GM12878 (cell line): ENCODE measurements around the genes GIMAP7, GIMAP4, ABCB8 and ASIC3.

- RAMPAGE, long total RNA, result no peak
- RRBS, 2 experiments, result no CpG with 5 or more reads among the region's 18 CpGs
CAGE:
- cytosol, long polyA minus RNA, result start-site peak on the plus strand at chr7:150451628-150451634, 7 reads
- cytosol, long polyA plus RNA, result no peak
- long polyA plus RNA, result no peak
- nucleolus, long total RNA, result no peak
- nucleus, long polyA plus RNA, result no peak
- nucleus, long total RNA, result no peak
These were observed 888 bp downstream of the GIMAP8 start for GRCh38 chr7:150451177-150451858.

- RAMPAGE, long total RNA, result no peak
CAGE:
- cytosol, long polyA minus RNA, result no peak
- cytosol, long polyA plus RNA, result no peak
- long polyA plus RNA, result no peak
- nucleolus, long total RNA, result no peak
- nucleus, long polyA plus RNA, result no peak
- nucleus, long total RNA, result no peak
These were observed 12.0 kb upstream of the GIMAP7 start for GRCh38 chr7:150502578-150503067.

DNA sequence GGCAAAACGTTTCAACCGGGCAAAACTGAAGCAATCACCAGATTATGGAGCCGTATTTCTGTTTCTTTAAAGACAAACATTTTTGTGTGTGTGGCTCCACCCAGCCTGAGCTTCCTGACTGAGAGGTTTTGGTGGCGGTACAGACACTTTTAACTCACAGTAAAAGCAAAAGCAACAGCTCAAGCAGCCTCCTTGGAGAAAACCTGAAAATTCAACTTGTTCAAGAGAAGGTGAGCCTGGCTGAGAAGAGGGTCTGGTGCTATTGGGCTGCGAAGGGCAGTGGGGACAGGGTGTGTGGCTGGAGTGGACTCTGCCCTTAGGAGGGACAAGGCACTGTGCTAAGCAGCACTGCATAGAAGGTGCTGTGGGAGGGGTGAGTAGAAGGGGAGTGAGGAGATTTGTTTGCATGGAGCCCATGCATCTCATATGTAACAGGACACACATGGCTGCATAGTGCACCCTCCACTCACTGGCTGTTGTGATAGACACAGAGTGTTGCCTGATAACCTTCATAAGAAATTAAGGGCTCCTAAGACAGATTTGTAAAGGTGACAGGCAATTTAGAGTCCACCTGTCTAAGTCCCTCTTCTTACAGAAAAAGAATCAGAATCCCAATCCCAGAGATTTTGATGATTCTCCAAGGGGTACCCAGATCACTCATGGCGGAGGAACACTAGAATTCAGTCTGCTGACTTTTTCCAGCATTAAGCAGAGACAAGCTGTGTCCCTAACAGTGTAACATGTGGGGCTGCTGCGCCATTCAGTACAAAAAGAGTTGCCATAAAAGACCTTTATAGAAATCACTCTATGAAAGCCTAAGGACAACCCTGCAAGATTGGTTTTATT is at the start of gene GIMAP7:
TSS of gene GIMAP7 (plus strand) at position 157 of the 846 bp plus-strand sequence.
- RAMPAGE, long total RNA, result no peak
- RRBS, 2 experiments, result no CpG with 5 or more reads among the region's 7 CpGs
CAGE:
- cytosol, long polyA minus RNA, result start-site peak on the plus strand centred at position 157 of the sequence, 18 bp wide, 635 reads
- cytosol, long polyA plus RNA, result start-site peak on the plus strand centred at position 131 of the sequence, 58 bp wide, 403 and 343 reads in 2 replicates
- long polyA plus RNA, result start-site peak on the plus strand centred at position 136 of the sequence, 47 bp wide, 373 and 363 reads in 2 replicates
- nucleolus, long total RNA, result no peak
- nucleus, long polyA plus RNA, result start-site peak on the plus strand centred at position 150 of the sequence, 21 bp wide, 140 and 132 reads in 2 replicates
- nucleus, long total RNA, result no peak

GRCh38 chr7:150515562-150516347 is 1.1 kb downstream of the GIMAP7 start:
- RAMPAGE, long total RNA, result no peak
- RRBS, 2 experiments, result no CpG with 5 or more reads among the region's 11 CpGs
CAGE:
- cytosol, long polyA minus RNA, result no peak
- cytosol, long polyA plus RNA, result no peak
- long polyA plus RNA, result no peak
- nucleolus, long total RNA, result no peak
- nucleus, long polyA plus RNA, result no peak
- nucleus, long total RNA, result no peak

DNA sequence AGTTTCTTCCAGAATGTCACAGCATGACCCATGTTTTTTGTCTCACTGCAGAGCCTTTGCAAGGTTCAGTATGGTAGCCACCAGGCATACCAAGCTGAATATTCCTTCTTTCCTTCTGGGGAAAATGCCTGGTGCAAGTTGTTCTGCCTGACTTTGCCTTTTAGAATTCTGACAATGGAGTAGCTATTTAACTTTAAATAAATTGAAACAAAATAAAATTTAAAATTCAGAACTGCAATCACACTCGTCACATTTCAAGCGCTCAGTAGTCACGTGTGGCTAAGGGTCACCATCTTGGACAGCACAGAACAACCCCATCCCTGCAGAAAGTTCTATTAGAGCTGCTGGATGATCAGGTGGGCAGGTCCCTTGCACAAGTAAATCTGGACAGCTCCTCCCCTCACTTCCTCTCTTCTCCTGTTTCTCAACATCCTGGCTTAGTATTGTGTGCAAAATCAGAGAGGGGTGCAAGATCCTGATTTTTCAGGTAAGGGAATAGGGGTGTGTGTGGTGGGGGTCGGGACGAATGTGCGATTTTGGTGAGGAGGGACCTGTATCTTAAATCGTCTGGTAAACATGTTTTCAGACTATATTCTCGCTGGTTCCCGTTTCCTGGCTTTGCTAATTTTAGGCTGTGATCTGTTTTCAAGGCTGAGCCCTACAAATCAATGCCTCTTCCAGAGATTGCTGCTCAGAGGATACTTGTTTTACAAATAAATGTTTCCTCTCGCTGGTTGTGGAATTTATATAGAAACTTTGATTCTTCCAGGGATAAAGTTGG is at the start of gene GIMAP4:
TSS of gene GIMAP4 (plus strand) at position 440 of the 781 bp plus-strand sequence.
- RAMPAGE, long total RNA, result no peak
- RRBS, 2 experiments, result no CpG with 5 or more reads among the region's 10 CpGs
CAGE:
- cytosol, long polyA minus RNA, result no peak
- cytosol, long polyA plus RNA, result no peak
- long polyA plus RNA, result no peak
- nucleolus, long total RNA, result no peak
- nucleus, long polyA plus RNA, result no peak
- nucleus, long total RNA, result no peak

GRCh38 chr7:150585241-150585463 is 18.0 kb downstream of the GIMAP4 start:
- RAMPAGE, long total RNA, result no peak
- RRBS, 2 experiments, result no CpG with 5 or more reads among the region's 5 CpGs
CAGE:
- cytosol, long polyA minus RNA, result no peak
- cytosol, long polyA plus RNA, result no peak
- long polyA plus RNA, result no peak
- nucleolus, long total RNA, result no peak
- nucleus, long polyA plus RNA, result no peak
- nucleus, long total RNA, result no peak

DNA sequence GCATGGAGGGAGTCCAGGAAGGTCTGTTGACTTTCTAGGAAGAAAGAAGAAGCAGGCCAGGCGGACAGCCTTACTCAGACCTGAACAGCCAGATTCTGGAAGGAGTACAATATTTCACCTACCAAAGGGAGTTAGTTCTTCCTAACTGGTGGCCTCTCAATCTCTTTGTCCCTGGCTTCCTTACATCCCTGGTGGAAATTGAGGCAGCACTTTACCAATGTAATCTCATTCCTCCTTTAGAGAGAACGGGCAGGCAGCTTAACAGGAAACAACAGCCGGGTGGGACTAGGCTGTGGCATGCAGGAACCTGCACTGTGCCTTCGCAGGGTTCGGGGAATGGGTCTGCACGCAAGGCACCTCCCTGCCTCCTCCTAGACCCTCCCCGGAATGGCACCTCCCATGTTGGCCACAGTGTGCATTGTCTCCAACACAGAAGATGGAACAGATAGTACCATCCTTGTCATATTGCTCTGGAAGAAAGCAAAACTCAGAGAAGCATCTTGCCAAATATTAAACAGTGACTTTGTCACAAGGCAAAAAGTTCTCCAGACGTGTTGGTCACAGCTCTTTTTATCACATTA is 796 bp downstream of the GIMAP6 start:
- RAMPAGE, long total RNA, result no peak
- RRBS, 2 experiments, result 8% methylated on average over 2 of the region's 8 CpGs; no CpG with 5 or more reads in 1 of the 2 experiments
CAGE:
- cytosol, long polyA minus RNA, result no peak
- cytosol, long polyA plus RNA, result no peak
- long polyA plus RNA, result no peak
- nucleolus, long total RNA, result no peak
- nucleus, long polyA plus RNA, result start-site peak on the plus strand centred at position 426 of the sequence, 45 bp wide, 6 and 10 reads in 2 replicates
- nucleus, long total RNA, result no peak

GRCh38 chr7:150717603-150718467 is 1.4 kb downstream of the GIMAP1 start:
- RAMPAGE, long total RNA, result no peak
- RRBS, 2 experiments, result no CpG with 5 or more reads among the region's 4 CpGs
CAGE:
- cytosol, long polyA minus RNA, result no peak
- cytosol, long polyA plus RNA, result no peak
- long polyA plus RNA, result no peak
- nucleolus, long total RNA, result no peak
- nucleus, long polyA plus RNA, result no peak
- nucleus, long total RNA, result no peak

DNA sequence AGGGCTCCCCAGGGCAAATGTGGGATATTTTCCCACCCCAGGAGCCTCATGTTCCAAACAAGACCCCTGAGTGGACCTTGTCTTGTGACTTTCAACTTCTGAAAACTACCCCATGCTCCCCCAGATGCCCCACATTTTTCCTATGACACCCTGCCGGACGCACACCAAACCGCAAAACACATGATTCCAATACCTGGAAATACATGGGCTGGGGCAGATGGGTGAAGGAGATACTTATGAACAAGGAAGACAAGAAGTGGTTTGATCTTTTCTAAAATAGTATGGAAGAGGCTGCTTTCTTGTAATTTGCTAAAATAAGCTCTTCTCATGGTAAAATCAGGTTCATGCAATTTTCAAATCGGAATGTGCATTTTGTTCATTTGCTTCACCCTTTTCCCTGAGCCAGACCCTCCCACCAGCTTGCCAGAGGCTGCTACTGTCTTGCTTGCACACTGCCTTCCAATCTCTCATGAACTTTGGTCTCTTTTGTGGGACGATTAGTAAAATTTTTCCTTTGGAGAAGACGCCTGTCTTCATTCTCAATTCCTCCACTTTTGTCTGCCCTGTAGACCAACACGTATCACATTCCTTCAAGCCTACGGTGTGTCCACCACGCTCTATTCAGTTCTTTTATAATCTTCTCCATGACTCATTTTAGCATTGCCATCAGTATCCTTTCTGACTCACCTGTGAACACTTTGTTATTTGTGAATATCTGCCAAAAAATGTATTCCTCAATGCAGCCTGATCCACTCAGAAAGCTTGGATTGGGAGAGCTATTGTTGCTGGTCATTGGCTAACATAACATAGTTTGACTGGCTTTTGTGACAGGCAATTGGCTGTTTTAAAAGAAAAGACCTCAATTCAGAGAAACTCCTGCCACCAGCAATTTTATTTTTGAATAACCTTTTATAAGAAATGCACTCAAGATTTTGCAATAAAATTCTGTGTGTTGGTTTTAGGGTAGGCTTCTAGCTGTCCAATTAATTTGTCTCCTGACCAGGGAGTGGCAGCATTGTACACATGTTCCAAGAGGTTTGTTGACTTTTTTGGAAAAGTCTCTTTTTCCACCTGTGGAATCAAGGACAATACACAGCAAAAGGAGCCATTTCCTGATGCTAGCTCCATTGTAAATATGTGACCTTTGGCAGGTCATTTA is 1.4 kb downstream of the GIMAP5 start:
- RAMPAGE, long total RNA, result no peak
- RRBS, 2 experiments, result no CpG with 5 or more reads among the region's 9 CpGs
CAGE:
- cytosol, long polyA minus RNA, result no peak
- cytosol, long polyA plus RNA, result no peak
- long polyA plus RNA, result no peak
- nucleolus, long total RNA, result no peak
- nucleus, long polyA plus RNA, result no peak
- nucleus, long total RNA, result no peak

DNA sequence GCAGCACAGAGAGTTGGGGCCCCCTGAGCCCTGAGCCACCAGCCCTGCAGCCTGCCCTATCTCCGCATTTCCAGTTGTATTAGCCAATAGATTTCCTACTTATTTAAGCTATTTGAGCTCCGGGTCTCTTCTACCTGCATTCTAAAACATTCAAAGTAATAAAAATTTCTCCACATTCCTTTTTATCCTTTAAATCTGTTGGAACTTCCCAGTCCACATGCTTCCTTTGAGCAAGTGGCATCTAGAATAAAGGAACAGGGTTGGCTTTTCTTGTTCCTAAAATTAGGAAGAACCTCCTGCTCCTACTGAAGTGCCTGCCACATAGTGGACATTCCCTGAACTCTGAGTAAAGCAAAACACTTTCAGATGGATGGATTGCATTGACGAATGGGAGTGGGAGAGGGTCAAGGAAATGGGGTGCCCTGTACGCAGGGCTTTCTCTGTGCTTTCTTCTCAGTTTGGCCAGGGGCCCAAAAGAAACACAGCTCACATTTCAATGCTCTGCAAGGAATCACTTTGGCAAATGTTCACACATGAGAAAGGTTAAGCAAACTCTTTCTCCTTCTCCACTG is 6.3 kb downstream of the GIMAP5 start:
- RAMPAGE, long total RNA, result no peak
- RRBS, 2 experiments, result no CpG with 5 or more reads among the region's 4 CpGs
CAGE:
- cytosol, long polyA minus RNA, result no peak
- cytosol, long polyA plus RNA, result no peak
- long polyA plus RNA, result no peak
- nucleolus, long total RNA, result no peak
- nucleus, long polyA plus RNA, result no peak
- nucleus, long total RNA, result no peak

DNA sequence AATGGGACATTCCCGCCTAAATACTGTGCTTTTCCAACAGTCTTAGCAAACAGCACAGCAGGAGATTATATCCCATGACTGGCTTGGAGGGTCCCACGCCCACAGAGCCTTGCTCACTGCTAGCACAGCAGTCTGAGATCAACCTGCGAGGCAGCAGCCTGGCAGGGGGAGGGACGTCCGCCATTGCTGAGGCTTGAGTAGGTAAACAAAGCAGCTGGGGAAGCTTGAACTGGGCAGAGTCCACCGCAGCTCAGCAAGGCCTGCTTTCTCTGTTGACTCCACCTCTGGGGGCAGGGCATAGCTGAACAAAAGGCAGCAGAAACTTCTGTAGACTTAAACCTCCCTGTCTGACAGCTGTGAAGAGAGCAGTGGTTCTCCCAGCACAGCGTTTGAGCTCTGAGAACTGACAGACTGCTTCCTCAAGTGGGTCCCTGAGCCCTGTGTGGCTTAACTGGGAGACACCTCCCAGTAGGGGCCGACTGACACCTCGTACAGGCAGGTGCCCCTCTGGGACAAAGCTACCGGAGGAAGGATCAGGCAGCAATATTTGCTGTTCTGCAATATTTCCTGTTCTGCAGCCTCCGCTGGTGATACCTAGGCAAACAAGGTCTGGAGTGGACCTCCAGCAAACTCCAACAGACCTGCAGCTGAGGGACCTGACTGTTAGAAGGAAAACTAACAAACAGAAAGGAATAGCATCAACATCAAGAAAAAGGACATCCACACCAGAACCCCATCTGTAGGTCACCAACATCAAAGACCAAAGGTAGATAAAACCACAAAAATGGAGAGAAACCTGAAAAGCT is 7.4 kb downstream of the TMEM176A start:
- RAMPAGE, long total RNA, result no peak
- RRBS, 2 experiments, result no CpG with 5 or more reads among the region's 11 CpGs
CAGE:
- cytosol, long polyA minus RNA, result no peak
- cytosol, long polyA plus RNA, result no peak
- long polyA plus RNA, result no peak
- nucleolus, long total RNA, result no peak
- nucleus, long polyA plus RNA, result no peak
- nucleus, long total RNA, result no peak

DNA sequence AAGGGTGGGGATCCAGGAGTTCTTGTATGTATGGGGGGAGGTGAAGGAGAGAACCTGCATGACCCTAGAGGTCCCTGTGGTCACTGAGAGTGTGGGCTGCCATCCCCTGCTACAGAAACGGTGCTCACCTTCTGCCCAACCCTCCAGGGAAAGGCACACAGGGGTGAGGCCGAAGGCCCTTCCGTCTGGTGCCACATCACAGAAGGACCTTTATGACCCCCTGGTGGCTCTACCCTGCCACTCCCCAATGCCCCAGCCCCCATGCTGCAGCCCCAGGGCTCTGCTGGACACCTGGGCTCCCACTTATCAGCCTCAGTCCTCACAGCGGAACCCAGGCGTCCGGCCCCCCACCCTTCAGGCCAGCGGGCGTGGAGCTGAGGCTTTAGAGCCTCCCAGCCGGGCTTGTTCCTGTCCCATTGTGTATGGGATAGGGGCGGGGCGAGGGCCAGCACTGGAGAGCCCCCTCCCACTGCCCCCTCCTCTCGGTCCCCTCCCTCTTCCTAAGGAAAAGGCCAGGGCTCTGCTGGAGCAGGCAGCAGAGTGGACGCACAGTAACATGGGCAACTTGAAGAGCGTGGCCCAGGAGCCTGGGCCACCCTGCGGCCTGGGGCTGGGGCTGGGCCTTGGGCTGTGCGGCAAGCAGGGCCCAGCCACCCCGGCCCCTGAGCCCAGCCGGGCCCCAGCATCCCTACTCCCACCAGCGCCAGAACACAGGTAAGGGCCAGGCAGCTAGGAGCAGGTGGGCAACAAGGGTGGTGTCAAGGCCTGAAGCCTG is 2.6 kb downstream of the NOS3 start:
- RAMPAGE, long total RNA, result no peak
- RRBS, 2 experiments, result 76 to 77% methylated on average over 4 of the region's 19 CpGs
CAGE:
- cytosol, long polyA minus RNA, result no peak
- cytosol, long polyA plus RNA, result no peak
- long polyA plus RNA, result no peak
- nucleolus, long total RNA, result no peak
- nucleus, long polyA plus RNA, result no peak
- nucleus, long total RNA, result no peak

GRCh38 chr7:151009687-151010185 is 14.6 kb downstream of the ATG9B start:
- RAMPAGE, long total RNA, result no peak
- RRBS, 2 experiments, result 11% methylated on average over 1 of the region's 12 CpGs; no CpG with 5 or more reads in 1 of the 2 experiments
CAGE:
- cytosol, long polyA minus RNA, result no peak
- cytosol, long polyA plus RNA, result no peak
- long polyA plus RNA, result no peak
- nucleolus, long total RNA, result no peak
- nucleus, long polyA plus RNA, result no peak
- nucleus, long total RNA, result no peak

DNA sequence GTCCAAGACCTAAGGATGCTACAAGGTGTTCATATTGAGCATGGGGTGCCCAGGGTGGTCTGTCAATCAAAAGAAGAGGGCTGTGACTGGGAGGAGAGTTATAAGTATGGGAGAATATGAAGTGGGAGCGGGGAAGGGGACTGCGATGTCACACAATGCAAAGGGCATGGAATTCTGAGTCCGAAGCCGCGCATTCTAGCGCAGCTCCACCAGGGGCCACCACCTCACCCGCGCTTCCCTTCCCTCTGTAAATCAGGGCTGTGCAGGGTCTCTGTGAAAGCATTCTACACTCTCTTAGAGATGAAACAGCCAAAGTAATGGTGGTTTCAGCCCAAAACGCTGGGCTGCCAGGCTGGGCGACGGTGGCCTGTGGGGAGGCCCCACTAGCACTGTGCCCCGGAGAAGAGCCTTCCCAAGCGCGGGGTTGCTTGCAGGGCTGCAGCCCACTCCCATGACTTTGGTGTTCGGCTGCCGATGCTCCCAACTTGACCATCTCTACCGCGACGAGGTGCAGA is 11.4 kb downstream of the ATG9B start:
- RAMPAGE, long total RNA, result no peak
- RRBS, 2 experiments, result no CpG with 5 or more reads among the region's 19 CpGs
CAGE:
- cytosol, long polyA minus RNA, result no peak
- cytosol, long polyA plus RNA, result no peak
- long polyA plus RNA, result no peak
- nucleolus, long total RNA, result no peak
- nucleus, long polyA plus RNA, result no peak
- nucleus, long total RNA, result no peak

- RAMPAGE, long total RNA, result no peak
- RRBS, 2 experiments, result 1 to 2% methylated on average over 5 of the region's 45 CpGs
CAGE:
- cytosol, long polyA minus RNA, result start-site peak on the plus strand at chr7:151028441-151028460, 175 reads
- cytosol, long polyA plus RNA, result start-site peak on the plus strand at chr7:151028450-151028493, 353 and 257 reads in 2 replicates
- long polyA plus RNA, result start-site peak on the plus strand at chr7:151028449-151028475, 269 and 392 reads in 2 replicates
- nucleolus, long total RNA, result start-site peak on the plus strand at chr7:151028449-151028464, 127 reads
- nucleus, long polyA plus RNA, result start-site peak on the plus strand at chr7:151028449-151028477, 833 and 630 reads in 2 replicates
- nucleus, long total RNA, result no peak
These were observed at the start of gene ABCB8 for GRCh38 chr7:151028369-151029067. TSS of gene ABCB8 (plus strand) at chr7:151028450.

DNA sequence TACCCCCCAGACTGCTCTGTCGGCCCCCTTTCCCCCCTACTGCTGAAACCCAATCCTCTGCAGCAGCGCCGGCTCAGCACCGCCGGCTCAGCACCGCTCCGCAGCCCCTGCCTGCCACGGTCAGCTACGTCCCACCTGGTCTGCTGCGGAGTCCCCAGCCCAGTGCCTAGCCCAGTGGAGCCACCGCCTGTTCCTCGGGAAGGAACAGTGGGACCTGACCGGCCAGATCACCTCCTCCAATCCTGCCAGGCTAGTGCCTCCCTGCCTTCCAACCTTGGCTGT is at the start of gene ASIC3:
TSS of gene ASIC3 (plus strand) at position 56 of the 282 bp plus-strand sequence.
- RAMPAGE, long total RNA, result no peak
- RRBS, 2 experiments, result no CpG with 5 or more reads among the region's 13 CpGs
CAGE:
- cytosol, long polyA minus RNA, result no peak
- cytosol, long polyA plus RNA, result no peak
- long polyA plus RNA, result no peak
- nucleolus, long total RNA, result no peak
- nucleus, long polyA plus RNA, result no peak
- nucleus, long total RNA, result no peak

GRCh38 chr7:151061739-151062194 is 2.4 kb downstream of the SLC4A2 start:
- RAMPAGE, long total RNA, result no peak
- RRBS, 2 experiments, result no CpG with 5 or more reads among the region's 22 CpGs
CAGE:
- cytosol, long polyA minus RNA, result no peak
- cytosol, long polyA plus RNA, result no peak
- long polyA plus RNA, result no peak
- nucleolus, long total RNA, result no peak
- nucleus, long polyA plus RNA, result no peak
- nucleus, long total RNA, result no peak

- RAMPAGE, long total RNA, result no peak
- RRBS, 2 experiments, result 95 to over 99% methylated on average over 2 of the region's 27 CpGs
CAGE:
- cytosol, long polyA minus RNA, result no peak
- cytosol, long polyA plus RNA, result no peak
- long polyA plus RNA, result no peak
- nucleolus, long total RNA, result no peak
- nucleus, long polyA plus RNA, result no peak
- nucleus, long total RNA, result no peak
These were observed 3.7 kb downstream of the SLC4A2 start for GRCh38 chr7:151062962-151063618.

DNA sequence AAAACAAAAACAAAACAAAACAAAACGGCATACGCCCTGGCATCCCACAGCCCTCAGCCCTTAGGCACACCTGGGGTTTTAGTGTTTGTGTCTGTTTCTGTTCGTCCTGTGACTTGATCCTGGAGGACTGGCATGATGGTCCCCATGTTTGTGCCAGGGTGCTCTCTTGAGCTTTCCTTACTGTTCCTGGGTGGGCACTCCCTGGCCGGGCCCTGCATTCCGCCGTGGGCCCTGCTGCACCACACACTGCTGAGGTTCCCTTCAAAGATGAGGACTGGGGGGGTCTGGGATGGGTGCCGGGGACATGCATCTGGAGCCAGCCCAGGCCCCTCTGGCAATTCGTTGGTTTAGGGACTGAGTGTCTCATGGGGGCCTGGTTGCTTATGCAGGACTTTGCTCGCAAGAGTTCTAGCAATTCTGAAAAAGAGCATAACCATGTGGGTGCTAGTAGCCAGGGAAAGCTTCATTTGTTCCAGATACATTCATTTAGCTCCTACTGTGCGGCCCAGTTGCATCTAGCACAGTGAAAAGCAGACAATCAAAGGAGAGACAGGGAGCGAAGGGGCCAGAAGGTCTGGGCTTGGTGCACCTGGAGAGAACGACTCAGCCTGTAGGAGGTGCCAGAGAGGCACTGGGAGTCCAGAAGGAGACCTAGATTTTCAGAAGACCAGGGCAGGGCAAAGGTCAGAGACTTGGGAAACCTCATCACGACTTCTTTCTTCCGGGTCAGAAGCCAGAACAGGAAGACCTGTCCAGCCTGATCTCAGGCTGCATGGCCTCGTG is 4.9 kb downstream of the AGAP3 start:
- RAMPAGE, long total RNA, result no peak
- RRBS, 2 experiments, result 78 to 98% methylated on average over 6 of the region's 15 CpGs
CAGE:
- cytosol, long polyA minus RNA, result no peak
- cytosol, long polyA plus RNA, result no peak
- long polyA plus RNA, result no peak
- nucleolus, long total RNA, result no peak
- nucleus, long polyA plus RNA, result no peak
- nucleus, long total RNA, result no peak

DNA sequence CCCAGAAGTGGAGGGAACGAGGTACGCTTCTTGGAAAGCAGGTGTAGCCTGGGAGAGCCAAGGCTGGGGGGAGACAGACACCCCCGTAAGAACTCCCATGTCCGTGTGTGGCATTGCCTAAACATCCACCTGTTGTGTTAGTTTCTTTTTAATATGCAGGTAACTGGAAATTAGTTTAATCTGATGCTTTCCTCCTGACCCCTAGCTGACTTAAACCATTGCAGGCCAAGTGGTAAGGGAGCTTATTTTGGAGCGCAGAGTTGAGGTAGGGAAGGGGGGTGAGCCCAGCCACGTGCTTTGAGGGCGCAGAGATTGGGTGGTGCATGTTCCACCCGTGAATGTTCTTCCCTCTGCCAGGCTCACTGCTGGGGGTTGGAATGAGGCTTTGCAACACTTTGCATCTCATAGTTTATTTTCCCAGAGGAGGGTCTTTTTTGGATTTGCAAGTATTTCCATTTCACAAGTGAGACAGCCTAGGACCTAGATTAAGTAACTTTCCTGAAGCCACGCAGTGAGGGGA is 6.0 kb downstream of the AGAP3 start:
- RAMPAGE, long total RNA, result no peak
- RRBS, 2 experiments, result no CpG with 5 or more reads among the region's 9 CpGs
CAGE:
- cytosol, long polyA minus RNA, result no peak
- cytosol, long polyA plus RNA, result no peak
- long polyA plus RNA, result no peak
- nucleolus, long total RNA, result no peak
- nucleus, long polyA plus RNA, result no peak
- nucleus, long total RNA, result no peak